Islet of Langerhans (tissue), 1 donor: ENCODE measurements around the gene HIVEP2.

DNA sequence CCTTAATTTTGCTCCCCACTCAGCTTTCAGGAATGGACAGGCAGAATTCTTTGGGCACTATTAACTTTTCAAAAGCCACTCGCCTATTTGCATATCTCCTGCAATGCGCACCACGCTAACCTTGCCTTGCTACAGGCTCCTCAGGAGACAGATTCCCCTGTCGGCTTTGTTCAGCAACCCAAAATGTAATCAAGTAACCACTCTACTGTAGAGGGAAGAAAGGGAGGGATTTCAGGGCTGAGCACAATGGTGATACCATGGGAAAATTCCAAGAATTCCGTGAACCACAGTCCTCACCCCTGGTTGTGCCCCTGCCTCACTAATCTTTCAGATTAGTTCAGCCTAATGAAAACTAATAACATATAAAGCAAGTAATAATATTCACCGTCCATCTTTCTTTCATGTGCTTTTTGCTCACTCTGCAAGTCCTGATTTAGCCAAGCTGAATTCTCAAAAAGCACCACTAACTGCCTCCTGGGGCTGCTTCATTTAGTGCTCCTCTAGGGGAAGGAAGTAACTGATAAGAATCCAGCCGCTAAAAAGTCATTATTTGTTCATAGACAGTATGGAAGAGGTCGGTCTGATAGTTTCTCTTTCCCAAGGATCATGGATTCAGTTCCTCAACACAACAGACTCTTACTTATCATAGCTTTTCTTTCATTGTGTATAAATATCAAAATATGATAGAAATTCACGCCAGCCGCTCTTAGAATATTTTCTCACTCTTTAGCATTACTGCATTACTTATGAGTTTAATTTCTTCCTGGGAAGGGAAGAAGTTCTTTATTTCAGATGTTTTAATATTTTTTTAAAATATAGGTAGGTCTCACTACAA lies 6.5 kb downstream of the CITED2 start:
- RRBS = no CpG with 5 or more reads among the region's 10 CpGs

- RRBS = no CpG with 5 or more reads among the region's 4 CpGs
These were observed 252.2 kb upstream of the CITED2 start for GRCh38 chr6:139626473-139627175.

GRCh38 chr6:139778668-139779284 lies 404.3 kb upstream of the CITED2 start:
- RRBS = no CpG with 5 or more reads among the region's 6 CpGs

GRCh38 chr6:139882073-139882645 lies 507.7 kb upstream of the CITED2 start:
- RRBS = no CpG with 5 or more reads among the region's 7 CpGs

GRCh38 chr6:139990901-139991251 lies 616.4 kb upstream of the CITED2 start:
- RRBS = no CpG with 5 or more reads among the region's 5 CpGs

DNA sequence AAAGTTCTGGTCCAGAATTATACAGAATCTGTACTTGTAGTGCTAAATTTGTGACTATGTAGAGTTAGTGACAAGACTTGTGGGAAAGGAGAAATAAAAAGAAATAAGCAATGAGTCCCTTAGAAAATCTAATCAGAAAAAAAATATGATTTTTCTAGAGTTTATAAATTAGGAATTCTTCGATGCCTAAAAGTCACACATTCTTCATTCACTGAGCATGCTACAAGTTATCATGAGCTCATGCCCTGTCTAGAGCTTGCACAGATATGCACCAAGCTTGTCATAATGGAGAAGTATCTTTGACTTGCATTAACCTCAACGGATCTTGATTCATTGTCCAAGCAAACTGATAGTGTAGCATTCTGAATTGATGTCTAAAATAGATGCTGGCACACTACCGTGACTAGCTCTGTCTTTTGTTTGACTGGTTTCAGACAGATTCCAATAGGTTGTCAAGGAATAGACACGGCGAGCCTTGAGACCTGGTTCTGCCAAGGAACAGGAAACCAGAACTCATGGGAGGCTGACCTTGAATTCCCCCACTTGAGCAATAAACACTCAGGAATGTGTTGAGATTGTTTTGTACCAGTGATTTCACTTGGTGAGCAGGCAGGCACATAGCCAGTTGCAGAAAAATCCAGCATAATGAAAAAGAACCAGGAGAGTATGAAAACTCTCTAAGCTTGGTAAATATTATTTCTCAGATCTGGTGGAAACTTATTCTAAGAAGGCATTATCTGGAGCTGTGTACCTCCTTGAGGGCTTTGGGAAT lies 1153.1 kb upstream of the GJE1 start:
- RRBS = no CpG with 5 or more reads among the region's 5 CpGs

GRCh38 chr6:141212226-141212837 lies 920.4 kb upstream of the GJE1 start:
- RRBS = no CpG with 5 or more reads among the region's 3 CpGs

GRCh38 chr6:141483455-141484061 lies 649.2 kb upstream of the GJE1 start:
- RRBS = no CpG with 5 or more reads among the region's 5 CpGs

DNA sequence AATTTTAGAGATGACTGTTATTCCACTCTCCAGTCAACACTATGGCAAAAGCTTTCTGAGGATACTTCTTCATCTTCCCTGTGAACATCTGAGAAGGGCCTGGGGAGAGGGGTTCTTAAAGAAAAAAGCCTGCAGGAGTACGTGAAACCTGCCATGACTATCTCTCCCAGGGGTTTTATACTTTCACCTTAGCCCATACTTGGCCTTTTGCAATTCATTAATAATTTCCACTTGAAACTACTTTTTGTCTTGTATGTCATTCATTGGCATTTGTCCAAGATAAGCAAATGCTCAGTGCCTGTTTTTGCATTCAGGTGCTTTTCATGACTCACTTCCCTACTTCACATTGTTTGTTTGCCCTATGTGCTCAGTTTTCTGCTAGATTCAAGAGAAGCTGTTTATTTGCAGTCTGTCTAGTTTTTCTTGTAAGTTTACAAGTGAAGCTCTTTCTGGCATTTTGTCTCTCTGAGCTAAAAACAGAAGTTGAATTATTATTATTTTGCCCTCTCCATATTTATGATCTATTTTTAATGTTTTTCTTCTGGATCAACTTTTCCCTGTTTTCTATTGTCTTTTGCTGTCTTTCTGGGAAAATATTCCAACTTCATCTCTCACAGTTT lies 580.2 kb upstream of the GJE1 start:
- RRBS = no CpG with 5 or more reads among the region's 1 CpG

DNA sequence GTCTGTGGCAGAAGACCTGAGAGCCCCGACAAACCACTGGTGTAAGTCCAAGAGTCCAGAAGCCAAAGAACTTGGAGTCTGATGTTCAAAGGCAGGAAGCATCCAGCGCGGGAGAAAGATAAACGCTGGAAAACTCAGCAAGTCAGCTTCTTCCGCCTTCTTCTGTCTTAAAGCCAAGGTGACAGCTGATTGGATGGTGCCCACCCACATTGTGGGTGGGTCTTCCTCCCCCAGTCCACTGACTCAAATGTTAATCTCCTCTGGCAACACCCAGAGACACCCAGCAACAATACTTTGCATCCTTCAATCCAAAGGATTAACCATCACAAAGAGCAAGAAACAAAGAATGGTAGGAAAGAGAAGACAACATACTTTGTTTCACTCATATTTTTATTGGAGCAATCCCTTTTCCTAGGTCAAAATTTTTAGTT lies 102.4 kb upstream of the GJE1 start:
- RRBS = no CpG with 5 or more reads among the region's 5 CpGs

DNA sequence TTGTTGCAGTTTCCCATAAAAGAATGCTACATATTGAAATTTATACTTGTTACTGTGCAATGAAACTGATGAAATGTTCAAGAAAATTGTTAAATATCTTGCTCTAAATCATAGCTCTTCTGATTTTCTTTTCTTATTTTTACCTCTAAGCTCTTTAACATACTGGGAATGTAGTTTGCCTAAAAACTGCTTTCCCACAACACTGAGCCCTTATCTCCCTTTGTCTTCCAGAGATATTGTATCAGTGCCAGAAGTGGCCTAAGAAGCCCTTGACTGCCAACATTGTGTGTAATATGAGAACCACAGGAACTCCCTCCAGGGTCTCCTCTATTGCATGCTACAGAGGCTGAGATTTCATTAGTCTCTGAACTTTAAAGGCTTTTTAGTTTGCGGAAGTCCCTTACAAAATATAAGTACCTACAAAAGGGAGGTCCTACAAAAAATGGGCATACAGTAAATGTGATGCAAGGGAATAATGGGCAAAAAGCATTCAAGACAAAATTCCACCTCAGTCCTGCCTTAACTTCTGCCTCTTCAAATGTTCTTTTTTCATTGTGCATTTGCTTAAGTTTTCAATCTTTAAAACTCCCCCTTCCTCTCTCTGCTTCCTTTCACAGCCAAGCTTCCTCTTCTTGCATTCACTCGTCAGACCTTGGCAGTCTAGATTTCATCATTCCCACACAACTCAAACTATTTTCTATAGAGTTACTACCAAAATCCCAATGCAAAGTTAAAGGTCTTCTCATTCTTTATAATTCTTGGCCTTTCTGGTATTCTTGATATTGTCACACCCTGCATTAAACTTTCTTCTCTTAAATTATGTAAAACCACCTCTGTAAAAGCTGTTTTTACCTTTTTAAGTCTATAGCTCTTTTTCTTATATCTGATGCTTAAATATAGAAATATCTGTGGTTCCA lies 76.5 kb downstream of the ADGRG6 start:
- RRBS = no CpG with 5 or more reads among the region's 2 CpGs

- RRBS = no CpG with 5 or more reads among the region's 21 CpGs
These were observed 175.2 kb downstream of the HIVEP2 start for GRCh38 chr6:142769488-142770403.

DNA sequence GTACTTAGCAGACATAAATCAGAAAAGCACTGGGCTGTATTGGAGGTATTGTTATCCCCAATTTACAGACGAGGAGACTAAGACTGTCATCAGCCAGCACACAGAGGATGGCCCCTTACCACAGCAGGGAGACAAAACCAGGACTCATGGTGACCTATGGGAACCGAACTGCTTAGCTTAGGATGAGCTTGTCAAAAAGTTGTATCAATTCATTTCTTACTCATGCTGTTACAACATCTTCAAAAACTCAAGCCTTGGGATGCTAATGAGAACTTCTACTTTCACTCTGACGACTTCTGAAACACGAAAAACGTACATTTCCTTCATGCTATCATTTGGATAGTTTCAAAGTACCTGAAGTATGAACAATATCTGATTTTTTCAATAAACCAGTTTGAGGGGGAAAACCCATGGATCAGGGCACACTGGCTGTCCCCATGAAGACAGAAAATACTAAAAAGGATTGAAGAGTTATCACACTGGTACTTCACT lies 32.0 kb downstream of the HIVEP2 start:
- RRBS = no CpG with 5 or more reads among the region's 5 CpGs

GRCh38 chr6:142927327-142927607 lies 17.7 kb downstream of the HIVEP2 start:
- RRBS = no CpG with 5 or more reads among the region's 4 CpGs

DNA sequence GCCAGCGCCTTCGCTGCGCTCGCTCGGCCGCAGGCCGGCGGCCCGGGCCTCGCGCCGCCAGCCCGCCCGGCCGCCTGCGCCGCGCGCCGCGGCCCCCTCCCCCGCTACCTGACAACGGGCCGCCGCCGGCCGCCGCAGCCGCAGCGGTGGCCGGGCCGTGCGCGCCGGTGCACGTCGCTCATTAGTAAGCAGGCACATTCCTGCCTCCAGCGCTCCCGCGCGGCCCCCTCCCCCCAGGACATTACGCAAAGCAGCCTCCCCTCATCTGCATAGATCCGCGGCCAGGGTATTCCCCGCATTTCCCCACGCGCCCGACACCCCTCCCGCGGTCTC lies at the start of gene HIVEP2:
Gene HIVEP2 (minus strand): TSS at position 186 of the 333 bp plus-strand sequence.
- RRBS = 2% methylated on average over 20 of the region's 50 CpGs

- RRBS = no CpG with 5 or more reads among the region's 3 CpGs
These were observed 117.4 kb downstream of the ADAT2 start for GRCh38 chr6:143332930-143333561.

DNA sequence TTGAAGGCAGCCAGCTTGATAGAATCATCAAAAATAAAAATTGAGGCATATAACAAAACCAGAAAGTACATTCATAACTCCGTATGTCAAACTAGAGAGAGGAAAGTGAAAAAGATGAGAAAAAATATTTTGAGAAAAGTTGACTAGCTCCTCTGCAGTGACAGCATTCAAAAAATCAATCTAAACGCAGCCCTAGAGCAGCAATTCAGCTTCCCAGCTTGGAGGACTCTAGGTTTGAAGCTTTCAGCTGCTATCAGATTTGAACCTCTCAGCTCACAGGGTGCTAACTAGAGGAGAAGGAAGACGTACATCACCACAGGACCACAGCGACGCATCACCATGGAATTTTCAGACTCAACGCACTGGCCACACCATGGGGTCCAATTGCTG lies 44.9 kb upstream of the FUCA2 start:
- RRBS = no CpG with 5 or more reads among the region's 6 CpGs

GRCh38 chr6:143942063-143942716 lies 65.9 kb downstream of the PLAGL1 start:
- RRBS = 43% methylated on average over 5 of the region's 16 CpGs

- RRBS = 3% methylated on average over 22 of the region's 73 CpGs
These were observed 31.6 kb downstream of the SF3B5 start for GRCh38 chr6:144063620-144064390.

DNA sequence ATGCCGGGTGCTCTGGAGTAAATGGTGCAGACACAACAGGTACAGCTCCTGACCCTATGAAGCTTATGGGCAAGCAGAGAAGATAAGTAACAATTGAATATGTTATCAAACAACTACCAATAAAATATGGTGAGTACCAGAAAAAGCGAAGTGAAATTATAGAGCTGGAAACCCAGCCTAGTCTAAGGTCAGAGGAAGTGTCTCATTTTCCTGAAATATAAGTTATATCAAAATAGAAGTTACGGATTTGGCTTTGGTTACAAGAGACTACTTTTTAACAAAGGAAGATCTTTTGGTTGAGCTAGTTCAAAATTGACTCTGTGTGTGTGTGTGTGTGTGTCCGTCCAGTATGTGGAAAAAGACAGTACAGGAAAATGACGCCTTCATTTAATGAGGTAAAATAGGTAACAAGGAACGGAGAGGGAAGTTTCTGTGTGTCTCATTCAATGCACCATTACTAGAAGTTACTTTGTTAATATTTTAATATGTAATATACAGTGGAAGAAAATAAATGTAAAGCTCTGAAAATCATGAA lies 8.9 kb downstream of the STX11 start:
- RRBS = no CpG with 5 or more reads among the region's 6 CpGs